ENCODE measurements around a stretch of chr7.

GRCh38 chr7:32988135-32988910 is 31.1 kb downstream of the FKBP9 start:
- RRBS, 2 experiments: no CpG with 5 or more reads among the region's 13 CpGs
CAGE:
- cytosol, long polyA minus RNA: no peak
- cytosol, long polyA plus RNA: no peak
- long polyA plus RNA: no peak
- nucleus, long polyA minus RNA: no peak
- nucleus, long polyA plus RNA: no peak

- RRBS, 2 experiments: no CpG with 5 or more reads among the region's 2 CpGs
CAGE:
- cytosol, long polyA minus RNA: no peak
- cytosol, long polyA plus RNA: no peak
- long polyA plus RNA: no peak
- nucleus, long polyA minus RNA: no peak
- nucleus, long polyA plus RNA: no peak
Measured at GRCh38 chr7:33043457-33043858, 19.1 kb downstream of the NT5C3A start.

DNA sequence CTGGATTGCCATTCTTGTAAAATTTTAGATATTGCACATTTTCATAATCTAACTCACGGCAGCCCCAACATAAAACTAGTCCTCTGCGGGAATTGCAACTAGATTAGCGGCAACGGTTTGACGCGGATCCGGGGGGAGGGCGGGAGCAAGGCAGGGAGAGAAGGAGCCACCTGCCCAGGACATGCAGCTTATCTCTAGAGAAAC is 633 bp downstream of the NT5C3A start:
- RRBS, 2 experiments: no CpG with 5 or more reads among the region's 8 CpGs
CAGE:
- cytosol, long polyA minus RNA: no peak
- cytosol, long polyA plus RNA: no peak
- long polyA plus RNA: no peak
- nucleus, long polyA minus RNA: no peak
- nucleus, long polyA plus RNA: no peak

DNA sequence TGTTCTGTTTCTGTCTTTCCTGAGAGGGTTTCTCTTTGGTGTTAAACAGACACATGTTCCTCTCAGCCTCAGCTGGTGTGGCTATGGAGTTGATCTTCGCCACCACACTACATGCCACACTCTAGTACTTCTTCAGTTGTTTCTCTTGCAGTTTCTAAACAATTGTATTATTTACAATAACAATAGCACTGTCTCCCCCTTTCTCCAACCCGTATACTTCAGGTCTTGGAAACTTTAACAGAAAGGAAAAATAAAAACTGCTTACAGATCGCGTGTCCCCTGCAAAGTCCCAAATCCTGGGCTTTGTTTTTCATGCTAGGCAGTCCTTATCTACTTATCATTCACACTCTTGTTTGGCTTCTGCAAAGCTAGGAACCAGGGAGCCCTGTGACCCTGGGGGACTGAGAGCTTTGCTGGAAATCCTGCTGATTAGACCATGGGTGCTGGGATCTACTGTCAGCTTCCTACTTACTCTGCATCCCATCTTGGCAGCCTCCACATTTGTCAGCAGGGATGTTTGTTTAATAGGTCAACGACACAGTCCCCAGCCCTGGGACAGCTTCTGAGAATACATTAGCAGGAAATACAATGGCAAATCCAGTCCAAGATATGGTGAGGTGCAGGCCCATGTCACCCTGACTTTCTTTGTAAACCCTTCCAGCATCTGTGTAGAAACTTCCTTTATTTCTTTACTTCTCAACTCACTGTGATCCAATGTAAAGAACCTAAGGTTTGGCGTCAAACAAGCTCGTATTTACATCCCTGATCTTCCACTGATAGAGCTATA is 193.8 kb upstream of the BMPER start:
- RRBS, 2 experiments: no CpG with 5 or more reads among the region's 7 CpGs
CAGE:
- cytosol, long polyA minus RNA: no peak
- cytosol, long polyA plus RNA: no peak
- long polyA plus RNA: no peak
- nucleus, long polyA minus RNA: no peak
- nucleus, long polyA plus RNA: no peak

- RRBS, 2 experiments: no CpG with 5 or more reads among the region's 1 CpG
CAGE:
- cytosol, long polyA minus RNA: no peak
- cytosol, long polyA plus RNA: no peak
- long polyA plus RNA: no peak
- nucleus, long polyA minus RNA: no peak
- nucleus, long polyA plus RNA: no peak
Measured at GRCh38 chr7:34097223-34097526, 191.8 kb downstream of the BMPER start.

DNA sequence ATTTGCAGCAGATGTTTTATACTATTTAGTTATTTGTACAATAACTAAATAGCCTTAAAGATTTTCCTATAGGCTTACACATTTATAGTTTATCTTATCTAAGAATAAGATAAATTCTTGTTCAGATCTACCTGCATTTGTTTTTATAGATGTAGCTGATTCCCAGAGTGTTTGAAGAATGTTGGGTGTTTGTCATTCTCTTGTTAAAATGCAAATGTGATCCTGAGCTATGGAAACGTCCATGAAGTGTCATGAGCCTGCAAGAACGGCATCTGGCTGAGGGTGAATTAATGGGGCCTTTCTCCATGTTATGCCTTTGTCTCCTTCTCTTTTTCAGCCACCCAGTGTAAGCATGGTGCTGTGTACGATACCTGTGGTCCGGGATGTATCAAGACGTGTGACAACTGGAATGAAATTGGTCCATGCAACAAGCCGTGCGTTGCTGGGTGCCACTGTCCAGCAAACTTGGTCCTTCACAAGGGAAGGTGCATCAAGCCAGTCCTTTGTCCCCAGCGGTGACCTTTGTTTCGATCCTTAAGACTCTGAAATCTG is 247.5 kb downstream of the BMPER start:
- RRBS, 2 experiments: no CpG with 5 or more reads among the region's 9 CpGs
CAGE:
- cytosol, long polyA minus RNA: no peak
- cytosol, long polyA plus RNA: no peak
- long polyA plus RNA: no peak
- nucleus, long polyA minus RNA: no peak
- nucleus, long polyA plus RNA: no peak

GRCh38 chr7:35313673-35313882 is 59.7 kb upstream of the TBX20 start:
- RRBS, 2 experiments: no CpG with 5 or more reads among the region's 1 CpG
CAGE:
- cytosol, long polyA minus RNA: no peak
- cytosol, long polyA plus RNA: no peak
- long polyA plus RNA: no peak
- nucleus, long polyA minus RNA: no peak
- nucleus, long polyA plus RNA: no peak

DNA sequence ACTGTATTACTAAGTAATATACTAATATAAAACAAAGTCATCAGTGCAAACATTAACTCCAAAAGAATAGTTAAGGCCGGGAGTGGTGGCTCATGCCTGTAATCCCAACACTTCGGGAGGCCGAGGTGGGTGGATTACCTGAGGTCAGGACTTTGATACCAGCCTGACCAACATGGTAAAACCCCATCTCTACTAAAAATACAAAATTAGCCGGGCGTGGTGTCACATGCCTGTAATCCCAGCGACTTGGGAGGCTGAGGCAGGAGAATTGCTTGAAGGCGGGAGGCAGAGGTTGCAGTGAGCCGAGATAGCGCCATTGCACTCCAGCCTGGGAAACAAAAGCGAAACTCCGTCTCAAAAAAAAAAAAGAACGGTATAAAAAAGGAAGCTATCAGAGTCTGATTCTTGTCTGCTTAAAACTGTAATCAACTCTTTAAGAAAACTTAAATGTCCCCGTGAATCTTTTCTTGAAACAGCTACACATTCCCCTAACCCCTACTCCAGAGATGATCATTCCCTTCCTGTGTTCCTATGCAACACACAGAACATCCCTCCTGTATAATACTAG is 4.4 kb downstream of the HERPUD2 start:
- RRBS, 2 experiments: no CpG with 5 or more reads among the region's 13 CpGs
CAGE:
- cytosol, long polyA minus RNA: no peak
- cytosol, long polyA plus RNA: no peak
- long polyA plus RNA: no peak
- nucleus, long polyA minus RNA: no peak
- nucleus, long polyA plus RNA: no peak

DNA sequence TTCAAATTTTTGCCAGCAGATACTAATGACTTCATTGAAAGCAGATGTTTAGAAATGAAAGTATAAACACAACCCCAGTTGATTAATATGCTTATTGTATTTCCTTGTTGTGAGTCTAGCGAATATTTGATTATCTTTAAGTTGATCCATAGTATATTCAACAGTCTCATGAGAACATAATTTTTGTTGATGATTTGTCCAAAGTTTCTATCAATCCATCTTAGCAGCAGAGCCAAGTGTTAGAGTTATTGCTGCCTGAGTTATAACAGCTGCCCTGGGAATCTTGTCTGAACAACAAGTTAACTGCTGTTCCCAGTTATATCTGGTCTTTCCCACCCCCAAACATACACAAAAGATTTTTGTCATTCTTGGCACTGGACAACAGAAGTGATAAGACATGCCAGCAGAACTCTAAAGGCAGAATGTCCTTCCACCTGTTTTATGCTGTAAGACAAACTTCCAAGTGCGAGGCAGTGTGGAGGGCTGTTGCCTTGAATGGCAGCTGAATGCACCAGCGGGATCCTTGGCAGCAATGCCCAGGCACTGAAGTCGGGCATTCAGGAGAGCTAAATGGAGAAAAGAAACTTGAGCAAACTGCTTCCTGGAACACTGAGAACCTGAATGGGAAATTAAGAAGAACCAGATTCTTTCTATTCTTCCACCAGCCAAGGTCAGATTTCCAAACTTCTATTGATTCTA is 21.4 kb upstream of the HERPUD2 start:
- RRBS, 2 experiments: no CpG with 5 or more reads among the region's 4 CpGs
CAGE:
- cytosol, long polyA minus RNA: no peak
- cytosol, long polyA plus RNA: no peak
- long polyA plus RNA: no peak
- nucleus, long polyA minus RNA: no peak
- nucleus, long polyA plus RNA: no peak

DNA sequence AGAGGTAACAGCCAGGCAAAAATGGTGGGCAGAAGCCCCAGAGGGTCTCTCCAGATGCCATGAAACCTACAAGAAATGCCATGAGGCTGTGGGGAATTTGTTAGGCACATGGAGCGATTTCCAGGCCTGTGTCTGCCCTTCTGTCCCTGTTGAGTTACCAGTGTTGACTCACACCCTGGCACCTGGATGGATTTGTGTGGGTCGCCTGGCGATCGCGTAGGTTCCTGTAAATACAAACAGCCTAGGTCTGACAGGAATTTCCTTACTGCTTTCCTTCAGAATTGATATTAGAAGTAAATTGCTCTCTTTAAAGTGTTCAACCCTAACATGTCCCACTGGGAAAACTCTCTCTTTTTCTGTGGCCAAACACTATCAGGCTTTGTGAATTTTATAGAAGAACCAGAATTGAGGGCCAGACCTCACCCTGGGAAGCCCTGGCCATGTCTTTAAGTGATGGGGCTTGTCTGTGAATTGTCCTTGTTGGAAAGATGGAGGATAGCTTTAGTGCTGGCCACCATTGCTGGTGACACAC is 164.9 kb upstream of the EEPD1 start:
- RRBS, 2 experiments: no CpG with 5 or more reads among the region's 5 CpGs
CAGE:
- cytosol, long polyA minus RNA: no peak
- cytosol, long polyA plus RNA: no peak
- long polyA plus RNA: no peak
- nucleus, long polyA minus RNA: no peak
- nucleus, long polyA plus RNA: no peak

GRCh38 chr7:36065751-36065961 is 87.4 kb upstream of the EEPD1 start:
- RRBS, 2 experiments: no CpG with 5 or more reads among the region's 1 CpG
CAGE:
- cytosol, long polyA minus RNA: no peak
- cytosol, long polyA plus RNA: no peak
- long polyA plus RNA: no peak
- nucleus, long polyA minus RNA: no peak
- nucleus, long polyA plus RNA: no peak

DNA sequence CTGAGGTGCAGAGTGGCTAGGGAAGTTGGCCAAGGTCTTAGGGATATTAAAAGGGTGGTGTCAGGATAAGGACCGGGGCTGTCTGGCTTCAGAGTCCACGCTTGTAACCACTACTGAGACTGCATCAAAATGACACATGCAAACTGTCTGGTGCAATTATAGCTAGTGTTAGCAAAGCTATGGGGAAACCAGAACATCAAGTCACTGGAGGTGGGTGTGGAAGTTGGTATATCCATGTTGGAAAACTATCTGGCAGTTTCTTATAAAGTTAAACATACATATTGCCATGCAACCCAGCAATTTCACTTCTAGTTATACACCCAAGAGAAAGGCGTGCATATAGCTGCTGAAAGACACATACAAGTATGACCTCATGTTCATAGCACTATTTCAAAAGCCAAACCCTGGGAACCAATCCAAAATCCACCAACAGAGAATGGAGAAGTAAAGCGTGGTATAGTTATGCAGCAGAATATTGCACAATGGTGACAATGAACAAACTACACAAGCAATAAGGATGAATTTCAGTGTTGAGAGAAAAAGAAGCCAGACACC is 33.9 kb upstream of the EEPD1 start:
- RRBS, 2 experiments: no CpG with 5 or more reads among the region's 4 CpGs
CAGE:
- cytosol, long polyA minus RNA: no peak
- cytosol, long polyA plus RNA: no peak
- long polyA plus RNA: no peak
- nucleus, long polyA minus RNA: no peak
- nucleus, long polyA plus RNA: no peak

- RRBS, 2 experiments: no CpG with 5 or more reads among the region's 4 CpGs
CAGE:
- cytosol, long polyA minus RNA: no peak
- cytosol, long polyA plus RNA: no peak
- long polyA plus RNA: no peak
- nucleus, long polyA minus RNA: no peak
- nucleus, long polyA plus RNA: no peak
Measured at GRCh38 chr7:36126767-36127068, 26.3 kb upstream of the EEPD1 start.

- RRBS, 2 experiments: 3 to 5% methylated on average over 3 of the region's 9 CpGs
CAGE:
- cytosol, long polyA minus RNA: no peak
- cytosol, long polyA plus RNA: no peak
- long polyA plus RNA: no peak
- nucleus, long polyA minus RNA: no peak
- nucleus, long polyA plus RNA: no peak
Measured at GRCh38 chr7:36128495-36129023, 24.5 kb upstream of the EEPD1 start.

- RRBS, 2 experiments: no CpG with 5 or more reads among the region's 46 CpGs
CAGE:
- cytosol, long polyA minus RNA: no peak
- cytosol, long polyA plus RNA: no peak
- long polyA plus RNA: no peak
- nucleus, long polyA minus RNA: no peak
- nucleus, long polyA plus RNA: no peak
Measured at GRCh38 chr7:36154103-36155135, 1.4 kb downstream of the EEPD1 start.

- RRBS, 2 experiments: no CpG with 5 or more reads among the region's 11 CpGs
CAGE:
- cytosol, long polyA minus RNA: no peak
- cytosol, long polyA plus RNA: no peak
- long polyA plus RNA: no peak
- nucleus, long polyA minus RNA: no peak
- nucleus, long polyA plus RNA: no peak
Measured at GRCh38 chr7:36175794-36176399, 22.8 kb downstream of the EEPD1 start.

DNA sequence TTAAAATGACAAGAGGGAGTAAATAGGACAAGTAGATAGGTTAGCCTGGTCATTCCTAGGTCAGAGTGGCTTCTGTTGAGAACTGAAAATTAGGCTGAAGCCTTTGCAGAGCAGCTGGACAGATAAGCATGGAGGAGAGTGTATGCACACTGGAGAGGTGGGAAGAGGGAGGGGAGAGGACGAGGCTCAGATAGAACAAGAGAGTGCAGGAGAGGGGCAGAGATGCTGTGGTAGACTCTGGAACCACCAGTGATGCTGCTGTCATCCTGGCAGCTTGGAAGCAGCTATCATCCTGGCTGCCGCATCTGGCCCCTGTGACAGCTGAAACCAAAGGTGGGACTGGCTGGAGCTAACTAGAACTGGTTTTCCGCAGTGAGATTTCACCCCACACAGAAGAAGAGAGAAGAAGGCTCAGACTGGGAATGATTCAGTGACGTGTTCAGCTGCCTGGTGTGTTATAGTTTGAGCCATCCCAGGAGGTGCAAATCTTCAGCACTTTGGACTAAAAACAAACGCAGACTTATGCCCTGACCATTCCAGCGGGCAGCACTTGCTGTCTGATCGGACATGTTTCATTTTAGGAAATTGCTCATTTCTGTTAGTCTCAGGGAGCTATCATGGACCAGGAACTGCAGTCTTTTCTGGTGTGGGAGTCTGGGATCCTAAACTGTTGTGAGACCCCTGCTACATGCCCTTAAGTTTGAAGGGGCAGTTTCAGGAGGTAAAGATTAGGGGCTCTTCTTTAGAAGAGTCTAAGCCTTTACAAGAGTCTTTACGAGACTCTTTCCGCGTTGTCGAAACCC is 38.4 kb downstream of the EEPD1 start:
- RRBS, 2 experiments: no CpG with 5 or more reads among the region's 11 CpGs
CAGE:
- cytosol, long polyA minus RNA: no peak
- cytosol, long polyA plus RNA: no peak
- long polyA plus RNA: no peak
- nucleus, long polyA minus RNA: no peak
- nucleus, long polyA plus RNA: no peak

DNA sequence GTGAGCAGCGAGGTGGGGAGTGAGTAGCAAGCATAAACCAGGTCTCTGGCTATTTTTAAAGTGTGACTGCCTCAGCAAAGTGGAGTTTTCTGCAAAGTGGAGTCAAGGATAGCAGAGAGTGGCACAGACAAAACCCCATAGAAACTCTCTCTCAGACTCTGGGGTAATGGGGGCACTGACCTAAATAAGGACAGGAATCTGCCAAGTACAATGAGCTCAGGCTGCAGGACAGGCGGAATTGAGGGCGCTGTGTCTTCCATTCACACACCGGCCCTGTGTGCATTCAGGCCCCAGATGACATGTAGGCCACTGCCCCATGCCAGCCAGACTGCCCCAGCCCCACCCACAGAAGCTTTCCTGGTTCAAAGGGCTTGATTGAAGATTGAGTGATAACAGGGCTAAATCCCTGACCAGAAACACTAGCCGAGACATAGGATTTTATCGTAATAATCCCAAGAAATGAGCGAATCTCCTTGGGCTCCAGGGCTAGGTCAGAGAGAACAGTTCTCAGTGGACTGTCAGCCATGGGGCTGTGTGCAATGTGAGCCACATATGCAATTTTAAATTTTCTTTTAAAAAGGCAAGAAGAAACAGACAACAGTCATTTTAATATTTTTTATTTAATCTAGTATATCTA is 52.8 kb downstream of the EEPD1 start:
- RRBS, 2 experiments: no CpG with 5 or more reads among the region's 7 CpGs
CAGE:
- cytosol, long polyA minus RNA: no peak
- cytosol, long polyA plus RNA: no peak
- long polyA plus RNA: no peak
- nucleus, long polyA minus RNA: no peak
- nucleus, long polyA plus RNA: no peak

GRCh38 chr7:36207644-36208443 is 54.8 kb downstream of the EEPD1 start:
- RRBS, 2 experiments: no CpG with 5 or more reads among the region's 6 CpGs
CAGE:
- cytosol, long polyA minus RNA: no peak
- cytosol, long polyA plus RNA: no peak
- long polyA plus RNA: no peak
- nucleus, long polyA minus RNA: no peak
- nucleus, long polyA plus RNA: no peak

DNA sequence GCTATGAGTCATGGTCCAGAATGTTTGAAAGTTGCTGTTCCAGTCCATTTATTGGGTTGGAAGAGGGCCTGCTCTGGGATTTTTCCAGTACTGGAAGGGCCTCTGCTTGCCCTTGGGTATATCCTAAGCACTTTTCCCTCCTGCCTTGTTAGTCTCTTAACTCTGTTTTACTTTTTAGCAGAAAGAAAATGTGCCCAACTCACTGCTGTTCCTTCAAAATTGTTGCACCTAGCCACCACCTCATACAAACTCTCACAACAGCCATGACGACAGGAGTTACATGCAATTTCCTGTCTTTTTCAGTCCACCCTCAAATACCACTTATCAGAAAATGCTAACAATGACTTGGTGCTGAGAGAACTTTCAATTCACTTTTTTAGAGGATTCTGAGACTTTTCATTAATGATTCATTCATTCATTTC is 105.8 kb downstream of the MATCAP2 start:
- RRBS, 2 experiments: no CpG with 5 or more reads among the region's 1 CpG
CAGE:
- cytosol, long polyA minus RNA: no peak
- cytosol, long polyA plus RNA: no peak
- long polyA plus RNA: no peak
- nucleus, long polyA minus RNA: no peak
- nucleus, long polyA plus RNA: no peak